Cardiac ventricle fibroblast (primary cell): ENCODE results near the genes TEDDM1, RNASEL and RGS16.

GRCh38 chr1:181159865-181160391 is 71.4 kb downstream of the IER5 start:
- RAMPAGE, long total RNA = no peak

DNA sequence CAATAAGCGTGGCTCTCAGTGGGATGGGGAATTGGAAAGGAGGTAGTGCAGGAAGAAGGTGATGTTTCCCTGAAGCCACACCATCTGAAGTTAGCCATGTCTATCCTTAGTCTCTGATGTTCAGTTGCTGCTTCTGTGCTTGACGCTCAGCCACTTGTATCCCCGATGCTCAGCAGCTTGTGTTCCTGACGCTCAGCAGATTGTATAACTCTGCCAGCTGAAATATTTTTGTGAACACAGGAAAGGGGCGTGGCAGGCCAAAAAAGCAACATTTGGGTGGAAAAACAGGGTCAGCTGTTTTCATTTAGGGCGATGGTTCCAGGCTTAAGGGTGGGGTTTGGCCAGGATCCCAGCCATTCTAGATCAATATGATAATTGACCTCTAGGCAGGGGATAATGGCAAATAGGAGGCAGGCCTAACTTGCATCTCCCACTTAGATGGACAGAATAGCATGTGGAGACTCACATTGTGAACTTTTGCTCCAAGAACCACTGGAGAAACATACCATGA is 58.5 kb downstream of the ZNF648 start:
- RAMPAGE, long total RNA = no peak

GRCh38 chr1:182035140-182035601 is 26.3 kb downstream of the ZNF648 start:
- RAMPAGE, long total RNA = no peak

DNA sequence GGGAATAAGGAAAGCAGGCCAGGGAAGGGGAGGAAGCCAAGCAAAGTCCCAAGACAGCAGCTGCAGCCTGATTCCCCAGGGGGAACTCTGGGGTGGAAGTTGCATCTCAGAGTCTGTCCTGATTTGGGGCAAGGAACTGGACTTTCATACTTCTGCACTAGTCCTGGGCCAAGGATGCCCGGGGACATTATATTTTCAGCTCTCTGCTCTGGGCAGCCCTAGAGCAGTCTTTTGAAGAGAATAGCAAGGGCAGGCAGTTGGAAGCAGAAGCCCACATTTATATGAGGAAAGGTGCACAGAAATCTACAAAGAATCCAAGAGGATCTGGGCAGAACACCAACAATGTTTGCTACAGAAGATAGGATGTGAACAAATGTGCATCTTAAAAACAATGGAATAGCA is 130.3 kb upstream of the ZNF648 start:
- RAMPAGE, long total RNA = no peak

GRCh38 chr1:182217946-182218388 is 156.5 kb upstream of the ZNF648 start:
- RAMPAGE, long total RNA = no peak

DNA sequence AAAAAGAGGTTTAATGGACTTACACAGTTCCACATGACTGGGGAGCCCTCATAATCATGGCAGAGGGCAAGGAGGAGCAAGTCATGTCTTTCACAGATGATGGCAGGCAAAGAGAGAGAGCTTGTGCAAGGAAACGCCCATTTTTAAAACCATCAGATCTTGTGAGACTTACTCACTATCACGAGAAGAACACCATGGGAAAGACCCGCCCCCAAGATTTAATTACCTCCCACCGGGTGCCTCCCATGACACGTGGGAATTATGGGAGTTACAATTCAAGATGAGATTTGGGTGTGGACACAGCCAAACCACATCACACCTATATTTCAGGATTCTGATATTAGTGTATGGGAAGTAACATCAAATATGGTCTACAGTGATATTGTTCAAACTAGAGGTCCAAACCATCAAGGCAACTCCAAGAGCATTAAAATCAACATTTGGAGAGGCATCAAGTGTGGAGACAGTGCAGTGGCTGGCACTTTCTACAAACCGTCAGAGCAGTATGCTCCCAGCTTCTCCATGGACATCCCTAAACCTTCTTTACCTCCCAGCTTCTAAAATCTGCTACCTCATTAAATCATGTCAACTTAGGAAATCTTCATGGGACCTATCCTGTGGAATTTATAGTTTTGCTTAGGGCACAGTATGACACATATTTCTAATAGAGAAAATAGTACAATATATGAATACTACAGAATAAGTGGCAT is 99.1 kb downstream of the GLUL start:
- RAMPAGE, long total RNA = no peak

DNA sequence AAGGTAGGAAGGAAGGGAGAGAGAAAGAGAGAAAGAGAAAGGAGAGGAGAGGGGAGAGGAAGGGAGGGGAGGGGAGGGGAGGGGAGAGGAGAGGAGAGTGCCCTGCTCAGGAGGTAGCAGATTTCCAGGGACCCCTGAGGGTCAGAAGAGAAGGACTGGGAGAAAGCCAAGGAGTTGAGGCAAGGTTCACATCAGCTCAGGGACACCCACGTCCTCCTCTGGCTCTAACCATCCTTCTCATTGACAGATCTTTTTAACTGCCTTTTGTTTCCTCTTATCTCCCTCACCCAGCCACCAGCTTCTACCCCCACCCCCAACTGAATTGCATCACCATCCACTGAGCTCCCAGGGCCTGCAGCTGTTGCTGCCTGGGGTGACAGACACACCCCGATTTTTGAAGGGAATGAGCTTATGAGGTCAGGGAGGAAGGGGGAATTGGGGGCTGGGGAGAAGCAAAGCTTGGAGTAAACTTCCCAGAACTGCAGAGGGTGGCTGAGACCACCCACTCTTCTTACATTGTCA is 91.6 kb downstream of the GLUL start:
- RAMPAGE, long total RNA = no peak

DNA sequence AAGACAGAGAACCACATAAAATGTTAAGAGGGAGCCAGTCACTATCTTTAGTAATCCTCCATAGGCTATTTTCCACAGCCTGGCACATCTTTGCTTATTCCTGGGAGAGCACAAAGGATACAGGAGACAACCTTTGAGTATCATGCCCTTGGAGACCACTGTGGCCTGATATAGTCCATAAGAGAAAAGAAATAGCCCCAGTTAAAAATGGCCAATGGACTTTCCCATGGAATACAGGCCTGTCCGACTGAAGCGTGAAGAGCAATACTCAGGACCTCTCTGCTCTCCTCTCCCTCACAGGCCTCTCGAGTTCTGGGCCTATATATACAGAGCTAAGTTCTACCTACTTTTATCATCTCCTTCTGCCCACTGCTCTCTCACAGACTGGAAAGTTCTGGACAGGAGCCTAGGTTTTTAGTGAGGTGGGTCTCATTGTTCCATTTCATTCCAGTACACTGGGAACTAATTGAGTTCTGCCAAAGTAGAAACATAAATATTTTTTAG is at the start of gene TEDDM1:
TEDDM1 (minus strand) TSS at position 326 of the 504 bp plus-strand sequence.
- RAMPAGE, long total RNA = no peak

- RAMPAGE, long total RNA = no peak
These were observed at the start of gene RNASEL for GRCh38 chr1:182588590-182589741. RNASEL (minus strand) TSS chr1:182589256.

- RAMPAGE, long total RNA = no peak
These were observed at the start of gene RGS16 for GRCh38 chr1:182603684-182604936. RGS16 (minus strand) TSS chr1:182604389.

DNA sequence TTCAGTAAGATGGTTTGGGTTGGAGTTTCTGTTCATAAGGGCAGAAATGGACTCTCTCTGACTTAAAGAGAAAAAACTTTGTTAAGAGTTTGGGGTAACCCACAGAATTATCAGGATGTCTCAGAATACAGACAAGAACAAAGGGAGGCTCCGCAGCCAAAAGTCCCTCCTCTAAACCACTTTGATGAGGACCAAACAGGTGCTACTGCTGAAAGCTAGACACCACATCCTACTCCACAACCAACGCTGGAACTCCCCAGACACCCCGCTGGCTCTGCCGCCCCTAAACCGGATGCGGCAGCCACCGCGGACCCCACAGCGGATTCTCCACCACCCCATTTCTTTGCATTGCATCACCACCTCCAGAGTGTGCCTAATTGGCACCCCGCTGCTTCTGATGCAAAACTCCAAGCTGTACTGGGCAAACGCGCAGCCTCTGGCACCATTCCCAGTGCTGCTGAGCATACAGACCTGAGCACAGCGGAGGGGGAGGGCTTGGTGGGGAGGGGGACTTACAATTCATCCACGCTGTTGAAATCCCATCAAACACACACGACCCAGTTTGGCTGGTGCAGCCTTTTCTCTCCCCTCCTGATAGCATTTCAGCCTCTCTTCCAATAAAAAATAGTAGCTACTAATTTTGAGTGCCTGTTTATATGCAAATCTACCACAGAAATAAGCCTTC is 11.9 kb upstream of the RGS16 start:
- RAMPAGE, long total RNA = no peak

GRCh38 chr1:182875008-182875521 is 35.9 kb downstream of the DHX9 start:
- RAMPAGE, long total RNA = no peak

DNA sequence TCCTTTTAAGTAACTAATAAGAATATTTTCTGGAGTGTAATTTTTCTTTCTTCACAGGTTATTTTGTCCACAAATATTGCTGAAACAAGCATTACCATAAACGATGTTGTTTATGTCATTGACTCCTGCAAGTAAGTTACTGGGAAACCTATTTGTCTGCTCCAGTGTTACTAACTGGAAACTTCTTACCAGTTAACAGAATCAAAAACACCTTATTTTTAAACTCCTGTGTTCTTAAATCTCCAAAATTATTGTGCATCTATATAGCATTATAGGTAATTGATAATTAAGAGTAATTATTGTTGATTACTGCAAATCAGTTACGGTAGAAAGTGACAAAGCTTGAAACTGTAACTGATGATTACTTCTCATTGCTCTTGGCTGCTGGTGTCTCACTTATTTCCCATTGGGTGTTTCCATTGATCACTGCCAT is 37.6 kb downstream of the DHX9 start:
- RAMPAGE, long total RNA = no peak

- RAMPAGE, long total RNA = no peak
These were observed 50.2 kb downstream of the DHX9 start for GRCh38 chr1:182889387-182889797.

DNA sequence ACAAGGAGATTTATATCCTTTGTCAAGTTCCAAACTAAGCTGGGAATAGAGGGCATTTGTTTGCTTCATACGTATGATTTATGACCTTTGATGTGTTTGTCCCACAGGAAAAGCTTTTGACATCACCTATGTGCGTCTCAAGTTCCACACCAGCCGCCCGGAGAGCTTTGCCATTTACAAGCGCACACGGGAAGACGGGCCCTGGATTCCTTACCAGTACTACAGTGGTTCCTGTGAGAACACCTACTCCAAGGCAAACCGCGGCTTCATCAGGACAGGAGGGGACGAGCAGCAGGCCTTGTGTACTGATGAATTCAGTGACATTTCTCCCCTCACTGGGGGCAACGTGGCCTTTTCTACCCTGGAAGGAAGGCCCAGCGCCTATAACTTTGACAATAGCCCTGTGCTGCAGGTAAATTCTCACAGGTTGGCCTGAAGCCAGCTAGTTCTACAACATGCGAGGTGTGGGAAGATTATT is 80.0 kb downstream of the LAMC1 start:
- RAMPAGE, long total RNA = no peak

DNA sequence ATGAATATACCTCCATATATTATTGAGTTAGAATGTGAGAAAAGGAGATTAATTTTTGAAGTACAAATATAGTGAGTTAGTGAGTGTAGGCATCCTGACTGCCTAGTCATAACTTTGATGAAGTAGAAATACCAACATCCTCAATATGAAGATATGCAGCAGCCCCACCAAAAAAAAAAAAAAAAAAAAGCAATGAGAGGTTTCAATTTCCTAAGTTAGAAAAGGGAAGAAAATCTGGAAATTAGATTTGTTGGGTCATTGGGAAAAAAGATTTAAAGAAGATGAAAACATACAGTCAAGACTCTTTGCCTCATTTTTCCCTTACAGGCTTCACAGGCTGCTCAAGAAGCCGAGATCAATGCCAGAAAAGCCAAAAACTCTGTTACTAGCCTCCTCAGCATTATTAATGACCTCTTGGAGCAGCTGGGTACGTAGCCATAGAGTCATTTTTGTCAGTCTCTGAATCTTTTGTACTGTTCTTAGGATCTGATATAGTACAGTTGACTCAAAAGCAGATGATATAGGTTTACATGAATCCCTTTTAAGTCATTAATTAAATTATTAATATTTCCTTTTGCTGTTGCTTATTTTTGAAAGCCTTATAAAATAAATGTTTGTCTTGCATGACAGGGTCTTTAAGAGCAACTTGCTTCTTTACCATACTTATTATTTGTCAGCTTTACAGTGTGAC is 45.8 kb upstream of the LAMC2 start:
- RAMPAGE, long total RNA = no peak

GRCh38 chr1:183180152-183181214 is 5.6 kb upstream of the LAMC2 start:
- RAMPAGE, long total RNA = no peak

DNA sequence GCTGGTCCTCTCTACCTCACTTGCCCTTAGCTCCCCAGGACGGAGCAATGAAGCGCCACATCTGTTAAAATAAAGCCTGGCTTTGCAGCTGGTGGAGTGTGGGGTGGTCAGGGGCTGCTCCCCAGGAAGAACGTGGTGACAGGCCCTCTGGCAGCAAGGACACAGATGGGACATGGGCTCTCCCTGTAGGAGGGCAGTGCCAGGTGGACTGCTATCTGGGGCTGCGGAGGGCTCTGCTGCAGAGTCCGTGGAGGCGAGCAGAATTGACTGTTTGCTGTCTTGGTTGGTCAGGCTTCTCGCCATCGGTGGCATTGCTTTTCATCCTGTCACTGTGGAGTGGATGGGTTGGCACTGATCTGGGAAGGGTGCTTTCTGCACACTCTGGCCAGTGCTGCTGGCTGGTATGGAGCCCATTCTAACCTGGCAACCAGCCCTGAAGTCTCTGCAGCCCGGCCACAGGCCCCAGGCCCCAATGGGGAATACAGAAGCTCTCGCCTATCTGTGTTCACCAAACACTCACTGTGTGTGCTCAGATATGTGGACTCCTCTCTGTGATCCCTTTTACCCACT is 103.0 kb downstream of the LAMC2 start:
- RAMPAGE, long total RNA = no peak

- RAMPAGE, long total RNA = no peak
These were observed 37.5 kb downstream of the RGL1 start for GRCh38 chr1:183842357-183842837.

DNA sequence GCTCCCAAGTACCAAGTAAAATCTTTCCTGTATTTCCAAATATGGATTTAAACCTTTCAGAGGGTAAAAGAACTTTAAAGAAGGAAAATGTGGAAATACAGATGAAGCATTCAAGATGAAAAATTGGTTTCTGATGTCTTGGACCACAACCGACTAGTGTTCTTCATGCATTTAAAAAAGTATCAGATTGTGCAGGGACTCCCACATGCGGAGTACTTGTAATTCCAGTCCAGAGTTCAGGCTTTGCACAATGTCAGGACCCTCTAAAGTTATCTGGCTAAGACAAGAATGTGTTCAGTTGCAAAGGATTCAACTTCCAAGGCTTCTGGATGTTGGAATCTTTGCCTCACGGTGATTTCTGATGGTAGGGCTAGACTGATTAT is 66.7 kb downstream of the RGL1 start:
- RAMPAGE, long total RNA = no peak